Jurkat, Clone E6-1 (cell line): Measurements from ENCODE around the genes ZNF329, ZNF837, ZNF446 and UBE2M.

GRCh38 chr19:58149981-58151030 lies at the start of gene ZNF329:
ZNF329 (minus strand) TSS chr19:58150789.
- RRBS = 22% methylated on average over 25 of the region's 74 CpGs

DNA sequence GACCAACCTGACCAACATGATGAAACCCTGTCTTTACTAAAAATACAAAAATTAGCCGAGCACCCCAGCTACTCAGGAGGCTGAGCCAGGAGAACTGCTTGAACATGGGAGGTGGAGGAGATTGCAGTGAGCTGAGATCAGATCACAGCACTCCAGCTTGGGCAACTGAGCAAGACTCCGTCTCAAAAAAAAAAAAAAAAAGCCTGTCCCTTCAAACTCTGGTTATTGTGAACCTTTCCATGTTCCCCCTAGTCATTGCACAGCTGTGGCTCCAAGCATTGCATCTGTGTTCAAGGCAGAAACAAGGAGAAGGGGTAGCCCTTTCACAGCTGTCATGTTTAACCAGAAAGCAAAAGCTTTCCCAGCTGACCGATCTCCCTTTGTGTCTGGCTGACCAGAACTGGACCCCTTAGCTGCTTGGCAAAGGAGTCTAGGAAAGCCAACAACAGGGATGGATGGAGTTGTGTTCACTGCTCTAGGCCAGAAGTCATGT lies 3.5 kb downstream of the ZNF274 start:
- RRBS = no CpG with 5 or more reads among the region's 3 CpGs

- RRBS = no CpG with 5 or more reads among the region's 5 CpGs
Measured at GRCh38 chr19:58278118-58278387, 702 bp upstream of the ZNF8 start.

DNA sequence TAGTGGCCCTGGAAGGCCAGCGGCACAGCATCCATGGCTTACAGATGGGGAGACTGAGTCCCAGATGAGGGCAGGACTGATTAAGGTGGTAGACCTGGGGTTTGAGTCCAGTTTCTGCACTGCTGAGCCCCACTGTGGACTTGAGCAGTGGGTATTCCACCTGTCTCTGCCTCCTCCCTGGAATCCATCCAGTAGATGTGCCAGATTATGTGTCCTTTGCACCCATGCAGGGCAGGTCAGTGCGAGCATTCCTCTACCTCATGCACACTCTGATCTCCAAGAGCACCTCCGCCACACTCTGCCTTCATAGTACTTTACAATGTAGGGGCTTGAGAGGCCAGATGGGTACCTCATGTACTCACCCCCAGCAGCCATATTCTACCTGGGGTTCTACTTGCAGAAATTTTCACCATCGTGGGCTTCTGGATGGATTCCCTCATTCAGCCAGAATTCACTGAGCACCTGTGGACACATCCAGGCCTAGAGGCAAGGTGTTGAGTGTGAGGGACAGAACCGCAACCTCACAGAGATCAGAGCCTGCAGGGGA lies 10.1 kb downstream of the ZSCAN22 start:
- RRBS = no CpG with 5 or more reads among the region's 5 CpGs

DNA sequence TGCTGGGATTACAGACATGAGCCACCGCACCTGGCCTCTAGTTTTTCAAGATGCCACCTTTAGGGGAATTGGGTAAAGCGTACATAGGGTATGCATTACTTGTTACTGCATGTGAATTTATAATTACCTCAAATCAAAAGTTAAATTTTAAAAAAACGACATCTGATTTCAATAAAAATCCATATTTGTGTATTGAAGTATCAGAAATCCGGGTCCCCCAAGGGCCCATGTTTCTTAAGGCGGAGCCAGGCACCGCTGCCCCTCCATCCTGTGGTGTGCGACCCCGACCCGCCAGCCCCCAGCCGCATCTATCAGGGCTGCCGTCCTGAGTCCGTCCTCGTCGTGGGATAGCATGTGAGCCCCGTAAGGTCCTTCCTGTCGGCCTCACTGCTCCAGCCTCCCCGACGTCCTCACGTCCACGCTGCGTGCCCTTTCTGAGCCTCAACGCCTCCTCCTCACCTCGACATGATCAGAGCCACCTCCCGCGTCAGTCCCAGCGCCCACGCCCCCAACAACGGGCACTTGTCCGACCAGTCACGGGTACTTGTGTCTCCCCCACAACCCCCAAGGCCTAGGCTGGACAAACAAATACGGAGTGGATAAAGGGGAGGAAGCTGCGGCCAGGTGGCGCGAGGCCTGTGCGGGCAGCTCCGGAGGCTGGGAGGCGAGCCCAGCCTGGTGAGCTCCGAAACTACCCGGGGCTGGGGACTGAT lies 774 bp downstream of the ZNF497 start:
- RRBS = 8% methylated on average over 4 of the region's 39 CpGs

- RRBS = 1% methylated on average over 27 of the region's 94 CpGs
Measured at GRCh38 chr19:58380151-58381252, at the start of gene ZNF837. ZNF837 (minus strand) TSS chr19:58381030.

- RRBS = 5% methylated on average over 23 of the region's 67 CpGs
Measured at GRCh38 chr19:58476076-58477041, at the start of gene ZNF446. ZNF446 (plus strand) TSS chr19:58476352.

- RRBS = 95% methylated on average over 5 of the region's 13 CpGs
Measured at GRCh38 chr19:58511419-58511670, 447 bp downstream of the SLC27A5 start.

GRCh38 chr19:58551470-58552538 lies 3.1 kb downstream of the CHMP2A start:
- RRBS = no CpG with 5 or more reads among the region's 18 CpGs

GRCh38 chr19:58558090-58559081 lies at the start of gene UBE2M:
UBE2M (minus strand) TSS chr19:58558611.
- RRBS = under 1% methylated on average over 18 of the region's 118 CpGs

DNA sequence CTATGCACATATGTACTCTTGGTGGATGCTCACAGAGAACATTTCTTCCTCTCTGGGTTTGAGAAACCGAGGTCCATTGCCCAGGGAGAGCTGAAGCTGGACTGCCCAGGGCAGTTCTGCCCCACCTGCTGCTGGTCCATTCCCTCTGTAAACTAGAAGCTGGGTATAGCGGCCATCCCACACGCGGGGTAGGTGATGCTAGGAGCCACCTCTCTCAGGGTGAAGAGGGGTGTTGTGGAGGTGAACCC lies 3.1 kb upstream of the UBE2M start:
- RRBS = no CpG with 5 or more reads among the region's 4 CpGs